Airway epithelial cell (primary cell): ENCODE measurements around a stretch of chr16.

GRCh38 chr16:50710585-50711276, 17.3 kb downstream of the NOD2 start:
- RAMPAGE, long total RNA = no peak

- RAMPAGE, long total RNA = no peak
These were observed 1.1 kb upstream of the CYLD start for GRCh38 chr16:50740835-50741199.

DNA sequence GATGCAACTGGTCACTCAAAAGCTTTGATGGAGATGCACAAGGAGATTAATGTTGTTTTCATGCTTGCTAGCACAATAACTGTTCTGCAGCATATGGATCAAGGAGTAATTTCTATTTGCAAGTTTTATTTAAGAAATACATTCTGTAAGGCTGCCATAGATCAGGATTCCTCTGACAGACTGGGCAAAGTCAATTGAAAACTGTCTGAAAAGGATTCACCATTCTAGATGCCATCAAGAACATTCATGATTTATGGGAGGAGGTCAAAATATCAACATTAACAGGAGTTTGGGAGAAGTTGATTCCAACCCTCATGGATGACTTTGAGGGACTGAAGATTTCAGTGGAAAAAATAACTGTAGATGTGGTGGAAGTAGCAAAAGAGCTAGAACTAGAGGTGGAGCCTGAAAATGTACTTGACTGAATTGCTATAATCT, 24.5 kb downstream of the CYLD start:
- RAMPAGE, long total RNA = no peak

DNA sequence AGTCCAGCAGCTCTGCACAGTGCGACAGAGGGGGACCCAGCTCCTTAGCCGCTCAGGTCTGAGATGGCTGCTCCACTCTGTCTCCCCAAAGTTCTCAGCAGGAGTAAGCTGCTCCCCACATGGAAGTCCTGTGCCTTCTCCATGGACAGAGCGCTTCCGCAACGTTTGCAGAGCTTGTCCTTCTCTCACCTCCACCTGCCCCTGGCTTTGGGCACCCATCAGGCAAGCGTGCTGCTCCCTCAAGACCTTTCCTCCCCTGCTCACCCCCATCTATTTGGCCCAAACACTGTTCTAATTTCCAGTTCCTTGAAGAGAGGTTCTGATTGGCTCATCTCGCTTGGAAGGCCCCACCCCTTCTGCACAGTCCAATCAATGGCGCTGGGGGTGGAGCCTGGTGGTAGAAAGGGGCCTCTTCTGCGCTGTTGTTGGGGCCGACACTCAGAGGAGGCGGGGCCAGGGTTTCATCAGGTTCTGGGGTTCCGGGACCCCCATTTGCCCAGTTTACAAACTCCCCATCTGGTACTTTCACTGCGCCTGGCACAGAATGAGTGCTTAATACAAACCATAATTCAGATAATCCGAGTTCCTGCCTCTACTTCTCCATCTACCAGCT, 137.2 kb downstream of the CYLD start:
- RAMPAGE, long total RNA = no peak

DNA sequence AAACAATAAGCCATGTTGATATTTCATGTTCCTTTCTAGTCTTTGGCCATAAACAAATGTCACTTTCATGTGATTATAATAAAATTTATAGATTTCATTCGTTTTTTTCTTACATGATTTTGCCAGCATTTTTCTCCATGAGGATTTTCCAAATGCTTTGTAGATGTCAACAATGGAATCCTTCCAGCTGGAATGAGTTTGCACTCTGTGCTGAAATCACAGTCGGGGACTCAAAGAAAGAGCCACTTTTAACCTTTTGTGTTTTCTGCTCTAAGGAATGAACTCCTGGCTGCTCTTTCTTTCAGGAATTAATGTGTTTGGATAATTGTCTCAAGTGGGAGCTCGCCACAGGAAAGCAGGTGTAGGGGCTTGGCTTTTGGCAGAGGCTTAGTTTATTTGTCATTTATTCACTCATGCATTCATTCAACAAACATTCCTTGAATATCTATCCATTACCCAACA, 372.3 kb upstream of the SALL1 start:
- RAMPAGE, long total RNA = no peak

DNA sequence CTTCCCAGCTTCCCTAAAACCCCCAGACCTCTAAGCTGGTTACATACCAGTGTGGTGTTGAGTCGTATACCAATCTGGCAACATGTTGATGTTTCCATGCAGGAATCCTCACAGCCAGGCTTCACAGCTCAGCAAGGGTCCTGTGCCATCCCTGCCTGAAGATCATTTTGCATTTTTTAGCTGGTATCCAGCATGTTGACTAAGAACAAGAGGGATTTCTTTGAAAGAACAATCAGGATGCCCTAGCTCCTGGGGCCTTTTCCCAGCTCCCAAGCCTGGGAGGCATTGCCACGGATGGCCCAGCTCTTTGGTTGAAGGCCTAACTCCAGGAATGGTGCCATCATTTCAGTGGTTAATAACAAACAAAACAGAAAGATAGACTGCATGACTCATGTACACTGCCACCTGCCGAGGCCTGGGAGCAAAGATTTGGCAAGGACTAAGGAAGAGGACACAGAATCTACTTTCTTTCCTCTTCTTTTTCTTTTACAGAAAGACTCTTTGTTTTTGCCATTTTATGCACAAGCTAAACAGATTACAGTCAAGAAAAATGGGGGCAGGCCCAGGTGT, 373.8 kb upstream of the SALL1 start:
- RAMPAGE, long total RNA = no peak

DNA sequence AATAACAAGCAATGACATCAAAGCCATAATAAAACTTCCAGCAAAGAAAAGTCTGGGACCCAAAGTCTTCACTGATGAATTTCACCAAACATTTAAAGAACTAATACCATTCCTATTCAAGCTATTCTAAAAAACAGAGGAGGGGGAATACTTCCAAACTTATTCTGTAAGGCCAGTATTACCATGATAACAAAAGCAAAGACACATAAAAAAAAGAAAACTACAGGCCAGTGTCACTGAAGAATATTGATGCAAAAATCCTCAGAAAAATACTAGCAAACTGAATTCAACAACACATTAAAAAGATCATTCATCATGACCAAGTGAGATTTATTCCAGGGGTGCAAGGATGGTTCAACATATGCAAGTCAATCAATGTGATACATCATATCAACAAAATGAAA, 591.9 kb upstream of the SALL1 start:
- RAMPAGE, long total RNA = no peak

DNA sequence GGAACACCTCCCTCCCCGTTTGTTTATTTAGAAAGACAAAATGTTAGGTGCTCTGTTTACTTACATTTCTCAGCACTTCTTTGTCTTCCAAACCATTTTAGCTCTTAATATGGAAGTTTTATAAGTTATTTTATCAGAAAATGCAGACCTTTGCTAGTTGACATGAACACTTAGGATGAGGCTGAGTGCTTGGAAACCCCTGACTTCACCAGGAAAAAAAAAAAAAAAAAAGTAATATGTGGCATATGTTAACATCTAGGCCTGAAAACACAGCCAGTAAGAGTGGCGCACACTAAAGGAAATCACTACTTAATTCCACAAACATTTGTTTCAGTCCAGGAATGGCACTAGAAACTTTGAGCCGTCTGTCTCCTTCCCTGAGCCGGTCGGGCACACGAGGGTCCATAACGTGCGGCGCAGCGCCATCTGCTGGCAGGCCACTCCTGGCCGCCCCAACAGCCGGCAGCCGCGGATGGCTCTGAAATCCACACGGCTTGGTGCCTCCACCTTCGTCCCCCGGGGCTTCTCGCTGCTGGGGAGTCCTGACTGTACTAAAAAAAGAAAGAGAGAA, 610.9 kb upstream of the SALL1 start:
- RAMPAGE, long total RNA = no peak

GRCh38 chr16:51880569-51881228, 666.2 kb downstream of the TOX3 start:
- RAMPAGE, long total RNA = no peak

DNA sequence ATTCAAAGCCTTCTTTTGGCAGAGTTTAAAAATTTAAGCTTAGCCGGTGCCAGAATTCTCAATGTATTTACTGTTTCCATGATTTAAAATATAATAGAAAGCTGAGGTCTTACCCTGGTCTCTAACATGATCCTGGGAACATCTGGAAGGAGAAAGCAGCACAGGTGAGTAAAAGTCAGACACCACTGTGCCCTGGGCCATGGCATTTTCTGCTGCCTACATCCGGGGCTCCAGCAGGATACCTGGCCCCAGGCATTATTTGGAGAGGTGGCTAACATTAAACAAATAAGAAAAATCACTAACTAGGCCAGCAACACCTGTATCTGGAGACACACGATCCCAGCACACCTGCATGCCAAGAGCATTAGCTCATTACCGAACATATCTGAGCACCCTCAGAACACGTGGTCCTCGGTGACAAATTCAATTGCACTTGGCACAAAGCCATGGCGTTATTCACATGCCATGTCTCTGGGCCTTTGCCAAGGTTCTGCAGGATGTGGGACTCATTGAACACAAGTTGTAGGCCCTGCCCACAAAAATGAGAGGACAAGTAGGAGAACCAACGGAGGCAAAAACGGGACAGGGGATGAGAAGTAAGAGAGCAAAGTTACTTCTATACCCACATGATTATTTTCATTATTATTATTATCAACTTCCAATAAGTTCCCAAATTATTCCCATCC, 552.4 kb downstream of the TOX3 start:
- RAMPAGE, long total RNA = no peak

DNA sequence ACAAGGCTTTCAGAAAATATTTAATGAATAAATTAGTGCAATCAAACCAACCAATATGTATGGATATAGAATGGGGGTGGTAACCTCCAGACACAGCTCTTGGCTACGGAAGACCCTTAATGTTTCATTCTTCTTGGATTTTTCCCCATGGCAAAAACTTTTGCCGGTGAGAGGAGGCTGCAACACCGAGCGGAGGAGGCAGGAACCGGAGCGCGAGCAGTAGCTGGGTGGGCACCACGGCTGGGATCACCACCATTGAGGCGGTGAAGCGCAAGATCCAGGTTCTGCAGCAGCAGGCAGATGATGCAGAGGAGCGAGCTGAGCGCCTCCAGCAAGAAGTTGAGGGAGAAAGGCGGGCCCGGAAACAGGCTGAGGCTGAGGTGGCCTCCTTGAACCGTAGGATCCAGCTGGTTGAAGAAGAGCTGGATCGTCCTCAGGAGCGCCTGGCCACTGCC, 108.2 kb upstream of the TOX3 start:
- RAMPAGE, long total RNA = no peak

- RAMPAGE, long total RNA = no peak
These were observed 36.0 kb downstream of the CHD9 start for GRCh38 chr16:53090401-53091569.

- RAMPAGE, long total RNA = no peak
These were observed 101.8 kb downstream of the CHD9 start for GRCh38 chr16:53156351-53157198.

DNA sequence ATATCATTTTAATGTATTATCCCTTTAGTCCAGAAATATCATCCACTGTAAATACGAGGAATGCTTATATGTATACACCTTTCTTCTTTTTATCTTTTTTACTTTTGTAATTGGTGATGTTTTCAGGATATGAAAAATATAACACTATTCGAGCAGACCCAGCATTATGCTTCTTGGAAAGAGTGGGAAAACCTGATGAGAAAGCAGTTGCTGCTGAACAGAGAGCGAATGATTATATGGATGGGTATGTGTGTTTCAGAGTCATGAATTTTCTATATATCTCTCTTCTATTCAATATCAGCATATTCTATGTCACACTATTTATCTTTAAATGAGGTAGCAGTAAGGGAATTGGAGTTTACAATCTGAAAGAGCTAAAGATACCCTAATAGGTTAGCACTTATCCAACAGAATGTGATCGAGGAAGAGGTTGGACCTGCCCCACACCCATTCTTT, 148.1 kb upstream of the RBL2 start:
- RAMPAGE, long total RNA = no peak

GRCh38 chr16:53490734-53491464, 12.1 kb downstream of the AKTIP start:
- RAMPAGE, long total RNA = no peak

- RAMPAGE, long total RNA = no peak
These were observed 46.8 kb upstream of the AKTIP start for GRCh38 chr16:53549786-53550132.

DNA sequence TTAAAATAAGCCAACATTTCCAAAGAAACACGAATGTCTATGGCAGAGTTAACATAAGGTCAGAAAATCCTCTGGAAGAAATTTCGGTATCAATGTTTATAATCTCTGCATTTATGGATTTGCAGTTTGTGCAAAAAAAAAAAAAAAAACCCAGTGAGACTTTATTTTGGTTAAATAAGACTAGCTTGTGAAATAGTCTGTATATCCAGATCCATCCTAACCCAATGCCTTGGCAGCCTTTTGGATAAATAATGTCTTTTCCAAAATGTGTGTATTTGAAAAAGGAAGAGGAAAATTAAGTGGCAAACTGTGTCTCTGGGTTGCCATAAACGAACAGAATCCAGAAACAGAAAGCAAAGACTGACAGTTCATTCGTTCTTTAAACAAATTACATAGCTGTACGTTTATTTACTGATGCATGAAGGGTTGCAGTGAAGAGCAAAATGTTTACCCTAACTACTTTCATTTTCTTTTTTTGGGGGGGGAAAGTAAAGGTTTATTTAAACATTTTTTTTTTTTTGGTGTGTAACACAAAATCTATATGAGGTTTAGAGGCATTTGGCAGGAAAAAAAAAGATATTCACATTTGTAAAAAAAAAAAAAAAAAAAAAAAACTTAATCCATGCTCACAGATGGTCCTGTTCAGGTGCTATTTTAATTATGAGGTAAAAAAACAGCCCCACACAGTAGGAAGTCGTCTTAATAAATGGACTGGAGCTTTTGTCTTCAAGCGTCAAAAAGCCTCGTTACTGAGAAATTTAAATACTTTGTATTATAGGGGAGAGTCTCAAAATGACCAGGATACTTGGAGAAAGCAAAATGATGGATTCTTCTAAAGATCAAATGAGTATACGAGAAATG, 245.8 kb downstream of the FTO start:
- RAMPAGE, long total RNA = no peak

DNA sequence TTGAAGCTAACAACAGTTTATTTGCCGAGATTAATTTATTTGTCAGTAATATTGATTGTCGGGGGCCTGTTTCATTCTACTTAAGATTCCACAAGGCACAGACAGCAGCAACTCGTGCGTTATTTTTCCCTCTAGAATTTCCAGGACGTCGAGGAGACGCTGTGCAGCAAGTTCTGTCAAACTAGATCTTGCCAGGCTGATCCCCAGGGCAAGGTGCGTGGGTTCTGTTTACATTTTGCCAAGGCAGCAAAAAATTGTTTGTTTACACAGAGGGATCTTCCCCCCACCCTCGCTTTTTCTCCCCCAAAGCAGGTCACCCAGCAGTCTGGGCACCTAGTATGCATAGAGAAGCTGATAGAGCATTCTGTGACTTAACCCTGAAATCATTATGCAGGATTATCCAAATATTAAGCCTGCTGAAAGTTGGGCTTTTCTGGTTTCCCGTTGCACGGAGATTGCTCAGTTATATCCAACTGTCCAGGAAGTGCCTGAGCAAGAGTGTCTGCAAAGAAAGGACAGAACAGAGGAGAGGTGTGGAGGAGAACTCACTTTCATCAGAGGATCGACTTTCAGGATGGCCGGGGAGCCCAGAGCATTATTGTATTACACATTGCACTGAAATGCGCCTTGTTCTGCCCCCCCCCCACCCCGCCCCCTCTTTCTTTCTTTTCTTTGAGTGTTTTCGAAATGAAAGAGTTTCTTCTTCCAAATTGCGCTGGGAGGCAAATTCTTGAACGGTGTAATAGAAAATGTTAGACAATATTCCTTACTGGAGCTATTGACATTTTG, 111.2 kb downstream of the IRX3 start:
- RAMPAGE, long total RNA = no peak

GRCh38 chr16:54284253-54284797, 2.3 kb downstream of the IRX3 start:
- RAMPAGE, long total RNA = no peak

GRCh38 chr16:54504126-54504919, 217.7 kb upstream of the IRX3 start:
- RAMPAGE, long total RNA = no peak